Metastatic Liver Carcinoma in the Lung (tissue), 2 donors: ENCODE results near the genes RAD54L, CYP4A11 and CYP4A22.

DNA sequence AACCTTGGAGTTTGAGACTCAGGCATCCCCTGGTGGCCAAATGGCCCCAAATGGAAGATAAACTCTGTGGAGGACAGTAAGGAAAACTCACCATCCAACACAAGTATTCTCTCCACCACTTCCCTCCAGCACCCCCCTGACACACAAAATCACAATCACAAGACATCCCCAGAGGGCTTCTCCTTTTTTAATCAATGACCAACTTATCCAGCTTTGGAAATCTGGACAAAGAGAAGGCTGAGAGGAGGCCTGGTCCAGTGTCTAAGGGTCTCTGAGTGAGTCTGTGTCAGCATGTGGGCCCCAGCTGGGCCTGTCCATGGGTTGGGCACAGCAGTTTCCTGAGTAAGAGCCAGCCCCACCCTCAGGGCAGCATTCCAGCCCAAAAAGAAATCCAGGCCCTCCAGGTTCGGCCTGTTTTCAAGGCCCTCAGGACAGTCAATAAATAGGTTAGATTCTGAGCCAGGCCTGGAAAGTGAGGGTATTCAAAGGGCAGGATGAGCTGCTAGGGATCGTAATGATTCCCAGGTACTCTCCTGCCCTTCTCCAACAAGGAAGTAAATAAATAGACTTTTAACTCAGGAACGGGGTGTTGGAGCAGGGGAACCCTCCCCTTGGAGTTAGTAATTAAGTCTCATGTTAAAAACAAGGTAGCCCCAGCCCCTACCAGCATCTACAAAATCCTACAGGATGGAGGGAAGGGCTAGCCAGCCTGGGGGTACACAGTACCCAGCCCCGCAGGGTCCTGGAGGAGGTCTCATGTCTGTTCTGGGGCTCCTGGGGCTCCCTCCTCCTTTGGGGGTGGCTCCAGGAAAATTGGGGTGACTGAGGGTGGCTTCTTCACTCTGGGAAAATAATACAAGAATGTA is 9.5 kb downstream of the POMGNT1 start:
- PRO-cap, 2 experiments: no peak in any of the 2 experiments

DNA sequence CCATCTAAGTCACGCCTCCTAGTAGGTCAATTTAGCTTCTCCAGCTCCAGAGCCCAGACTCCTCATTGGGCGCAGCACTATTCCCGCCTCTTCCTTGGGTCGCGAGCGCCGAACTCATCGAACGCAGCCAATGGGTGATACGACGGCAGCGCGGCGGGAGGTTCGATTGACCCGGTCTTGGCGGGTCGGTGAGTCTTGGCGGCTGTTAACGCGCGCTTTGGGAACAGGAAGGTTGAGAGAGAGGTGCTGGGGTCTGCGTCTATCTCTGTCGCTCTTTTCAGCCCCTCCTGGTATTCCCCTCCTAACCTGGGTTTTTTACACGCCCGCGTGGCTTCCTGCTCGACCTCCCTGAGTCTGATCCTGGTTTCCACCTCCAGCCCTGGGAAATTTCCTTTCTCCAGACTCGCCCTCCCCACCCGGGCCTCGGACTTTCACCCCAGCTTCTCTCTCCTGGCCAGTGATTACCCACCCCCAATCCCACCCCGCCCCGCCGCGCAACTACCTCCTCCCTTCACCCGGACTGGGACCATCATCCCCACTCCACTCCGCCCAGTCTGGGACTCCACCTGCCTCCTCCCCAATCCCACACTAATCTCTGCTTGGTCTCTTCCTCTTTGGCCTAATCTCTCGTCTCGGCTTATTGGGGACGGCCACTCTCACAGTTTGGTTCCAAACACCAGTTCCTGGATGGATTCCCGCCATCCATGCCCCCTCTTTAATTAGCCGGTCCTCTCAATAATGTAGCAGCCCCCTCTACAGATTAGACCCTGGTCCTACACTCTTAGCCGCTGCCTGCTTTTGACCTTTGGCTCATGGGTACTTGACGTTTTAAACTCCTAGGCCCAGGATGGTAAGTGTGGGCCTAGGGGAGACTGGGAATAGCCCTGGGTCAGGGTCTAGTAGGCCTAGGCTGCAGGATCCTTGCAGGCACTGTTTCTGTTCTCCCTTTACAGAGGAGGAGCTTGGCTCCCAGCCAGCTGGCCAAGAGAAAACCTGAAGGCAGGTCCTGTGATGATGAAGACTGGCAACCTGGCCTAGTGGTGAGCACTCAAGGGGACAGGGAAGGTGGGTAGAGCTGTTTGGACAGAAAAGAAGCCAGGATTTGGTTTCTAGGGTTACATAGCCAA is at the start of gene RAD54L:
RAD54L (plus strand) TSS at position 205 of the 1,127 bp plus-strand sequence.
- PRO-cap, 2 experiments: peak in 1 of 2 experiments; most common plus-strand start position 130 of the sequence (in 1)

DNA sequence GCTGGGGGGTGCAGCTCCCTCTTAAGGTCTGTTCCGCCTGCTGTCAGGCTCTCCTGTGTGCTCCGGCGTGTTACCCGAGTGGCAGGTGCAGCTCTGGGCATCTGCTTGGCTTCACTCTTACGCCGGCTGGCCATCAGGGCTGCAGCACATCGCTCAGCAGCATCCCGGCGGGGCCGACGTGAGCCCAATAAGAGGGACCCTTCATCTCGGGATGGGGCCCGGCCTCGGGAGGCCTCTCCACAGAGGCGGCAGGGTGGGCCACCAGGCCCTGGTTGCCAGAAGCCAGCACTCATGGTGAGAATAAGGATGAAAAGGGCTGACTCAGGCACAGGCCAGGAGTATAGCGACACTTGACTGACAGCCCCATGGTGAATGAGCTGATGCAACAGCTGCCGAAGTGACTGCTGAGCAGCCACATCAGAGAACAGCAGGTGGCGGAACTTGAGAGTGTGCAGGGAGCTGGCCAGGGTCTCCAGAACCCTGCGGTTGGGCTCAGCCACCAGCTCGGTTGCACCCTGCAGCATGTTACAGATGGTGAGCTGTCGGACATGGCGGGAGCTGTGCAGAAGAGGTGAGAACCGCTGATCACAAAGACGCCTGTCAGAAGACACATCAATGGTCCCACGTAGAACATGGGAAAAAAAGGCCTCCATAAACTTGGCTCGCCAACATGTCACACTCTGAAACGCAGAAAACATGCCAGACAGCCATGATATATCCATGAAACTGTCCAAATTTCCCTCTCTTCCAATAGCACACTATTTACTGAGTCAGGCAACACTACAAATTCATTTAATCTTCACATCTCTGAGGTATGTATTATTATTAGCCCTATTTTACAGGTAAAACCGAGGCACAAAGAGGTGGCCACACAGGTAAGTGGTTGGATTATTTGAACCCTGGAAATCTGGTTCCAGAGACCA is 17.3 kb downstream of the LRRC41 start:
- PRO-cap, 2 experiments: no peak in any of the 2 experiments

DNA sequence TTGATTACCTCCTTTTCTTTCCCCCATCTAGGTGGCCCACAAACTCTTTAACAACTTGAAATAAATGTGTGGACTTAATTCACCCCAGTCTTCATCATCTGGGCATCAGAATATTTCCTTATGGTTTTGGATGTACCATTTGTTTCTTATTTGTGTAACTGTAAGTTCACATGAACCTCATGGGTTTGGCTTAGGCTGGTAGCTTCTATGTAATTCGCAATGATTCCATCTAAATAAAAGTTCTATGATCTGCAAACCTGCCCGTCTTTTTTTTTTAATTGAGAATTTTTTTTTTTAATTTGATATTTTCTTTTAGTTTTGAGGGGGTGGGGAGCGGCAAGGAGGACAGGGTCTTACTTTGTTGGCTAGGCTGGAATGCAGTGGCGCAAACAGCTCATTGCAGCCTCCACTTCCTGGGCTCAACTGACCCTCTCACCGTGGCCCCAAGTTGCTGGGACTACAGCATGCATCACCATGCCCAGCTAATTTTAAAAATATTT is 13.1 kb downstream of the UQCRH start:
- PRO-cap, 2 experiments: no peak in any of the 2 experiments

- PRO-cap, 2 experiments: no peak in any of the 2 experiments
Measured at GRCh38 chr1:46330820-46331127, 9.8 kb upstream of the NSUN4 start.

DNA sequence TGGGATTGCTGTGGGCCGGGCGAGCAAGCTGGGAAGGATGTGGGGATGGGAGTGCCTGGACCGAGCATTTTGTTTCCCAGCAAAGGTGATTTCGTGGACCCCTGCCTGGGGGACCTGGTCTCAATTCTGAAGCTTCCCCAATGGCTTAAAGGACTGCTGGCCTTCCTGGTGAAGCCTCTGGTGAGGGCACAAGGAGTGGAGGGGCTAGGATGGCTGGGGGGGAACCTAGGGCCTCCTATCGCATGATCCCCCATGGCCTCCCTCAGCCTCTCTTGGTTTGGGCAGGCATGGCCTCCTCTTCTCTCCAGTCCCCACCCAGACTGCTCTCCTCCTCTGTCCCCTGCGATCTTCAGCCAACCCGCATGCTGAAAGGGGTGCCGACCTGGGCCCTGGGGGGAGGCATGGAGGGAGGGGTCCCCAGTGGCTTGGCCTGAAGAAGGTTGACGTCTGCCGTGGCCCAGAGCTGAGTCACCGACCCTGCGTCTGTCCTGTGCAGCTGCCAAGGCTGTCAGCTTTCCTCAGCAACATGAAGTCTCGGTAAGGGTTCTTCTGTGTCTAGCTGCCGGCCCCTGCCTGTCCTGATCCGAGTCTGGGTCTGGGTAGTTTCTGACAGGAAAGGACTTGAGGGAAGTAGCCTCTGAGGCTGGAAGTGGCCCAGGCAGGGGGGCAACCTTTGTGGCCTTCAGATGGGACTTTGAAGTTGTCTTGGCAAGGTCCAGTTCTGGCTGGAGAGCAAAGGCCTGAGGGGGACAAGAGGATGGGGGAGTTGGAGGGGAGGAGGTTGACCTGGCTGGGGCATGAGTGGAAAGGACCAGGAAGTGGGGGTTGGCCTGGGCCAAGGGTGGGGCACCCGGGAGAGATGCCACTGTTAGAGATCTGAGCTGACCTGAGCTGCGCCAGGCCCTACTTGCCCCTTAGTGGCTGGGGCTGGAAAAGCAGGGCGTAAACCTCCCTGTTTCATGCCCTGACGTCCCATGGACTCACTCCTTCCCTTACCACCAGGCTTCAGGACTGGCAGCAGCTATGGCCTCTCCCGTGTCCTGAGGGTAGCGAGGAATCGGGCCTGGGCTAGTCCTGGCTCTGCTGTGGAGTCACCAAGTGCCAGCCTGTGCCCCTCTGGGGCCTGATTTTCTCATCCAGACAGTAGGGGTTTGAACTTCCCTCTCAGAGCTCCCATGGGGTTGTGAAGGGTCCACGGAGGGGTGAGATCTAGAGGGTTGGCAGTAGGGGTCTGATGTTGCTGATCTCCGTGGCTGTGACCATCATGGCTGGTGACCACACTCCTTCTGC is 16.6 kb downstream of the FAAH start:
- PRO-cap, 2 experiments: no peak in any of the 2 experiments

GRCh38 chr1:46607356-46607892 is 3.4 kb upstream of the MKNK1 start:
- PRO-cap, 2 experiments: no peak in any of the 2 experiments

DNA sequence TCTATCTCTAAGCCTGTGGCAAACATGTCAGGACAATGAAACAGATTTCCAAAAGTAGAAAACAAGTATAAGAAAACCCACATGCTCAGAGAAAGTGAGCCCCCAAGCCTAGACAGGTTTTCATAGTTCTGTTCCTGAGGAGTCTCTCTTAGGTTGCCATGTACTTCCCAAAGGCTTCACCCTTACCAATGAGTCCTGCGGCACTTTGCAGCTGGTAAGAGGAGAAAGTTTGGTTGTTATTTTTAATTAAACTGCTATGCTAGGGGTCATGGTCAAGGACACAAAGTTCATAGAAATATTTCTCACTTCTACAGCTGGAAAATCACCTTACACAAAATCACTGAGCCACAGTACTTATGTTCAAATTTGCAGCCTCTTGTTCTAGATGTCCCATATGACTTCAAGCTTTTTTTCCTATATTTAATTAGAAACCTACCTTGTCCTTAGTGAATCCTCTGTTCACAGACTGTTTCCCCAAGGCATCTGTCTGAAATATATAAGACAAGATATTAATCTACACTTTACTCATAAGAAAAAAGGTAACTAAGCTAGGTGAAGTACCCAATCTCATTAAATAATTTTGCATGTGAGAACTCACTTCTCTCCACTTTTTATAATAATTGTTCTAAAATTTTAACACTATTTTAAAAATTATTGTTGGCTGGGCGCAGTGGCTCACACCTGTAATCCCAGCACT is 9.8 kb downstream of the ATPAF1 start:
- PRO-cap, 2 experiments: no peak in any of the 2 experiments

GRCh38 chr1:46757534-46758324 is 38.8 kb upstream of the EFCAB14 start:
- PRO-cap, 2 experiments: no peak in any of the 2 experiments

DNA sequence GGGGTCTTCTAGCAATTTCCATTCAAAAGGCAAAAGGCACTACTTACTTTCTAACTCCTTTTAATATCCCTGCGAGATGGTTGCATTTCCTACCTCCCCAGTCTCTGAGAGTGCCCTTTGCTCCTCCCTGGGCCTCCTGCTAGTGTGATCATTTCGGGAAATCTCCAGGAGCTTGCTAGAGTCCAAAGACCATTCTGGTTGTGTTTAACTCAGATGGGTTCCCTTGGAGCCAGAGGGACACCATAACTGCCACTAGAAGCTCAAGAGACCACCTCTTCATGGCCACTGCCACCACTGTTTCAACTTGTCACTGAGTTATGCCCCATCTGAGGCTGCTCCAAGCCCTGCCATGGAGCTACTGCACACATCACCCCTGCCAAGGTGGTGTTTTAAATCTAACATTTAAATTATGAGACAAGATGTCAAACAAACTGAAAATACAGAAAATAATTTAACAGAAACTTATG is 34.4 kb upstream of the CYP4B1 start:
- PRO-cap, 2 experiments: no peak in any of the 2 experiments

DNA sequence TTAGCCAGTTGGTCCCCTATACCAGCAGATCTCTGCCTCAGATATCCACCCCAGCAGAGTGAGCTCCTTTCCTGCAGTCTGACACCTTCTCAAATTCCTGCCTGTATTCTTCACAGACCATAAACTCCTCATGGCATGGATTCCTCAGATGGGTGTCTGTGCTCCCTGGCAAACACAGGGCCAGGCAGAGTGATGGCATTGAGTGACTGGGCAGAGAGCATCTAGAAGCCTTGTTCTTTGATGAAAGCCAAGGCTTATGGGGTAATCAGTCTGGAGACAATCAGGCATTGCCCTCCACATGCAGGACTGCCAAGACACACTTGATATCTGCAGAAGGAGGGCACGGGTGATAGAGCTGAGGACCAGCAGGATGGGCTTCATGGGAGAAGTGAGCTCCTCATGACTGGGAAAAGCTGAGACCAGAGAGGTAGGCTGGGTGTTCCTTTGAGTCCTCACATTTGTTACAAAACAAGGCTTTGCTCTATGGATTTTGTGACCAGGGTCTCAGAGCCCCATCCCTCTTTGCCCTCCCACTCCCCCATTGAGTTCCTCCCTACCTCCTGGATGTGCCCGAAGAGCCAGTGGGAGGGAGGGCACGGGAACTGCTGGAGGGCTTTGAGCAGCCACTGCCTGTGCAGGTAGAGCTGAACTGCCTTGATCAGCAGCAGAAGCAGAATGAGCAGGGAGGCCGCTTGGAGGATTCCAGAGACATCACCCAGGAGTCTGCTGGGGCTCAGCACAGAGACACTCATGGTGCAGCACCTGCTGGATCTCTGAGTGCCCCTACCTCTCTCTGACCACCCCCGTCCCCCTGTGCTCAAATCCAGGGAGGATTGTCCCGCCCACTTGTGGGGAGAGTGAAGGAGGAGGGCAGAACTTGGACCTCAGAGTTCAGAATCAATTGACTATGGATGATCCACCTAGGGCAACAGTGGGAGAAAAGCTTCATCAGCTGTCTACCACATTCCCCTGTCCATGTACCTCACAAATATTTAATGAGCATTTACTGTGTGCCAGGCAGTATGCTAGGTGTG is at the start of gene CYP4A11:
CYP4A11 (minus strand) TSS at position 795 of the 1,034 bp plus-strand sequence.
- PRO-cap, 2 experiments: peak in 1 of 2 experiments; most common plus-strand start position 904 of the sequence (in 1); most common minus-strand start position 795 of the sequence (in 1)

DNA sequence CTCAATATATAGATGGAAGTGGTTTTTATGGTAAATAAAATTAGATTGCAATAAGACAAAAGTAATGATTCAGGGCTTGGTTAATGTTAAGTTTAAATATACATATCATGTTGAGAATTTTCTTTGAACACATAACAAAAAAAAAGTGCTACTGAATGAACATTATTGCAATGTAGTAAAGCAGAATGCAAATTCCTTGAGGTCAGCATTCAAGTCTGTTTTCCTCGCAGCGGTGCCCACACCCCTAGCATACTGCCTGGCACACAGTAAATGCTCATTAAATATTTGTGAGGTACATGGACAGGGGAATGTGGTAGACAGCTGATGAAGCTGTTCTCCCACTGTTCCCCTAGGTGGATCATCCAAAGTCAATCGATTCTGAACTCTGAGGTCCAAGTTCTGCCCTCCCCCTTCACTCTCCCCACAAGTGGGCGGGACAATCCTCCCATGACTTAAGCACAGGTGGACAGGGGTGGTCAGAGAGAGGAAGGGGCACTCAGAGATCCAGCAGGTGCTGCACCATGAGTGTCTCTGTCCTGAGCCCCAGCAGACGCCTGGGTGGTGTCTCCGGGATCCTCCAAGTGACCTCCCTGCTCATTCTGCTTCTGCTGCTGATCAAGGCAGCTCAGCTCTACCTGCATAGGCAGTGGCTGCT is at the start of gene CYP4A22:
CYP4A22 (plus strand) TSS at position 477 of the 655 bp plus-strand sequence.
- PRO-cap, 2 experiments: peak in 1 of 2 experiments; most common plus-strand start position 479 of the sequence (in 1)

DNA sequence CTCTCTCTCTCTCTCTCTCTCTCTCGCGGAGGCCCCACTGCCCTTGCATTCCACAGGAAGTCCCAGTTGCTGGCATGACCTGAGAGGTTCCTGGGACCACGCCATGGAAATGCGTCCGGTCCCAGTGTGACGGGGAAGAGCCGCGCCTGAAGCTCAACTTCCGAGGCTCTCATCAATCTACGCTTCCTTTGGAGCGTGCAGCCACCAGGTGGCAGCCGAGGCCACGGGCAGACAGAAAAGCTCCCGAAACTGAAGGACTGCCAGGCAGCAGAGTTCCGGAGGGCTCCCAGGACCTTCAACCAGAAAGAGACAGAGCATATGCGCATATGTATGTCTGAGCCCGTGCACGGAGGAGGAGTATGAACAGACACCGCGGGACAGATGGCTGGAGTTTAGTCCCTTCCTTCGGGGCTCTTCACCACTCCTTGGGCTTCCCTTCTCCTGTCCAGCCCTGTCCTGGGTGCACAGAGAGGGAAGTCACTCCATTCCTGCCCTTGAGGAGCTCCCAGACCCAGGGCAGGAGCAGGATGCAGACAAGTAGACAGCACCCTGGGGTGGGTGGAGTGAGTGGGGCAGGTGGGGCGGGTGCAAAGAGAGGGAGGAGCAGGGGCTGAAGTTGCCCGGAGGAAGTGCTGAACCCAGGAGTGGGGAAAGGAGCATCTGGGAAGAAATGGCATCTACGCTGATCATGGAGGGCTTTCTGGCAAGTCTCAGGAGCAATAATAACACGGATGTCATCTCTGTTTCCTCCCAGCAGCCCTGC is 10.5 kb downstream of the PDZK1IP1 start:
- PRO-cap, 2 experiments: peak in 2 of 2 experiments; most common plus-strand start position 267 of the sequence (in 1); most common minus-strand start position 54 of the sequence (in 1)

GRCh38 chr1:47225365-47226127 is 6.5 kb downstream of the TAL1 start:
- PRO-cap, 2 experiments: peak in 1 of 2 experiments; most common plus-strand start chr1:47225963 (in 1); most common minus-strand start chr1:47225640 (in 1)

DNA sequence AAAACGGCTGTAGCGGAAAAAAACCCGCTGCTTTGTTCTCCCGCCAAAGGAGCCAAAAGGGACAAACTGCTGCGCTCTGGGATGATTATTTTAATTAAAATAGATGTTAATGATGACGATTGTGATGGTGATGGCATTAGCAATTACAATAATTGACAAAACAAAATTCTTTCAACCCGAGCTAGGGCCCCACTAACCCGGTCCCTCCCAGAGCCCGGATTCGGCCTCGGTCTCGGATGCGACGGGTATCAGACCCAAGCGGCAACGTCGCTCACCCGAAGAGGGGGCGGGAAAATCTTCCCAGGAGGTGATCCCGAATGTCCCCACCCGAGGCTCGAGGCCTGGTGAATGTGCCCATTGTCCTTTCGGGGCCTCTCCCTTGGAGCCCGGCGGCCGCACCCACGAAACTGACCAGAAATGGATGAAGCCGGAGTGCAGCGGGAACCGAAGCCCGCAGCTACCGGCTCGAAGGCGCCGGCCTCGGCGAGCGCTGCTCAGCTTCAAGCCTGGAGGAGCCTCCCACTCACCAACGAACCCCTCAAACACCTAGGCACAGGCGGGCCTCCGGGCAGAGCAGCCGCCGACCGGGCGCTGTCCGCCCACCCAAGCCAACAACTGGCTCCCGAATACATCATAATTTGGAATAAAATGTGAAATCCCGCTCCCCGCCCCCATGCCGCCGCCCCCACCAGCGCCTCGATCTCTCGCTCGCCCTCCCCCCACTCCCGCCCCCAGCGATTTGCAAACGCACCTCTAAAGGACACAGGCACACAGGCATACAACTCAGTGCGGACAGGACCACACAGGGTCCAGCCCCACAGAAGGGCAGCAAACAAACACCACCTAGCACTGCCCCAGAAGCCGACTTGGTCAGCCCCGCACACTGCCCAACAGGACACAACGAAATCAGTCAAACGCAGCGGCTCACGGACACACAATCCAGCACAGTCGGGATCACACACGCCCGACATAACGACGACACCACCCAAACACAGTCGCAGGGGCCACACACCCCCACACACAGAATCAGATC is 1.1 kb downstream of the TAL1 start:
- PRO-cap, 2 experiments: peak in 2 of 2 experiments; most common plus-strand start position 781 of the sequence (in 2); most common minus-strand start position 617 of the sequence (in 2)

DNA sequence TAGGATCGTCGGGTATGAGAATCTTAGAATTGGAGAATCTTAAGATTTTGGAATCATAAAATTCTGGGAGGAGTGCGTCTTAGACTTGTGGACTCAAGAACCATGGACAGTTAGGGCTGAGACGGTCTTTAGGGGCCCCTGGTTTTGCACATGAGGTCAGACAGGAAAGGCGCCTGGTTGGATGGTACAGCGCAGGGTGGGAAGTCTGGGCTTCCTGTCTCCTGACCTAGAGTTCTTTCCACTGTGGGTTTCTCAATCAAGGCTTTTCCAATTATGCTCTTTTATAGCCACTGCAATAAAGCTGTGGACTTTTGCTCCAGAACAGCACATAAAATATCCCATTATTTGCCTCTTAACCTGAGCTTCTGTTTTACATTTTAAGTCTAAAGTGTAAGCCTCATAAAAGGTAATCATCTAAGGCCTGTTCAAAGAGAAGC is 270.2 kb downstream of the TRABD2B start:
- PRO-cap, 2 experiments: no peak in any of the 2 experiments

- PRO-cap, 2 experiments: no peak in any of the 2 experiments
Measured at GRCh38 chr1:47727367-47727571, 269.9 kb downstream of the TRABD2B start.

- PRO-cap, 2 experiments: no peak in any of the 2 experiments
Measured at GRCh38 chr1:47865686-47866449, 131.3 kb downstream of the TRABD2B start.

- PRO-cap, 2 experiments: no peak in any of the 2 experiments
Measured at GRCh38 chr1:48230315-48230956, 7.9 kb downstream of the SLC5A9 start.

- PRO-cap, 2 experiments: no peak in any of the 2 experiments
Measured at GRCh38 chr1:48435449-48435801, 36.6 kb downstream of the SPATA6 start.